AG04449 (cell line): ENCODE data around the gene ISOC1.

- RRBS, result no CpG with 5 or more reads among the region's 21 CpGs
These were observed 2.8 kb upstream of the ZNF608 start for GRCh38 chr5:124749080-124749773.

- RRBS, result no CpG with 5 or more reads among the region's 2 CpGs
These were observed 478.9 kb upstream of the ZNF608 start for GRCh38 chr5:125225401-125225641.

GRCh38 chr5:125348293-125348915 lies 602.0 kb upstream of the ZNF608 start:
- RRBS, result no CpG with 5 or more reads among the region's 12 CpGs

DNA sequence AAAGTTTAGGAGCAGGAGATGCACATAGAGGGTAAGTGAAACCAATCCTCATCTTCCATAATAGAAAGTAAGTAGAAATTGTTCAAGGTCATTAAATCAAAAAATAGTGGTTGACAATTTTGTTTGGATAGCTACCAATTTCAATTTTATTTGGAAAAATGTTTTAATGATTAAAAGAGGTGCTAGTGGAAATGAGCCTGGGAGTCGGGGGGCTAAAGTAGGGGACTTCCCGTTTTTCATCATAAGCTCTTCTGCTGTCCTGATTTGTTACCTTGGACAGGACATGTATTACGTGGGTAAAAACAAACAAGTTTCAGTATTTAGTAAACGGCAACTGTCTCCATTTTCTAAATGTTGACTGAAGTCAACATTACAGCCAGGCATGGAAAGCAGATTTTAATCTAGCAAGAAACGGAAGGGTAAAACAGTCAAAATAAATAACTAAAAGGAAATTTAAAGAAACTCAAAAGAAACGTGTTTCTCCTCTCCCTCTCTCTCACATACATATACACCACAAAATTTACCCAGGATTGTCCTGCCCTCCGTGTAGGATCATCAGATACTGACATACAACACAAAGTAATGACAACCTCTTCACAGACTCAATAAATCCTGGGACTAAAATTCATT lies 212.2 kb upstream of the GRAMD2B start:
- RRBS, result no CpG with 5 or more reads among the region's 7 CpGs

DNA sequence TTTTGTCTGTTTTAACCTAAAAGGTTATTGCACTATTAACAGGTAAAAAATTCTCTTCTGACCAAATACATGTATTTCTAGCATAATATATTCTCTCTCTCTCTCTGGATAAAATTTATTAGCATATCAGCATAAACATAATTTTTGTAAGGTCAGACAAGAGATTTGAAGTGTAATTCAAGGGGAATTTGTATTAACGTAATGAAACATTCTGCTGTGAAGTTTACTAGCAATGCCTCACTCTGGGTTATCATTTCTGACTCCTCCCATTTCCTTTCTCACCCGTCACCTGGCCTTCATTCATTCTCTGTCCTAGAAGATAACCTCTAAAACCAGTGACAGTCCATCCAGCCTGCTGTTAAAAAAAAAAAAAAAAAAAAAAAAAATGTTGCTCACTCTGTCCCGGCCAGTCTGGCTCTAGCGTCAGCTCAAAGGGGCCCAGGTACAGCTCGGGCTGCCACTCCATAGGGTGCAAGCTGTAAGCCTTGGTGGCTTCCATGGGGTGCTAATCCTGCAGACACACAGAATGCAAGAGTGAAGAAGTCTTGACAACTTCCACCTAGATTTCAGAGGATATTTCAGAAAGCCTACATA lies 27.2 kb downstream of the GRAMD2B start:
- RRBS, result no CpG with 5 or more reads among the region's 5 CpGs

GRCh38 chr5:126462177-126462572 lies 39.0 kb downstream of the GRAMD2B start:
- RRBS, result no CpG with 5 or more reads among the region's 6 CpGs

GRCh38 chr5:126479631-126480338 lies 56.6 kb downstream of the GRAMD2B start:
- RRBS, result no CpG with 5 or more reads among the region's 3 CpGs

GRCh38 chr5:126490132-126490656 lies 67.0 kb downstream of the GRAMD2B start:
- RRBS, result 0% methylated on average over 1 of the region's 8 CpGs

DNA sequence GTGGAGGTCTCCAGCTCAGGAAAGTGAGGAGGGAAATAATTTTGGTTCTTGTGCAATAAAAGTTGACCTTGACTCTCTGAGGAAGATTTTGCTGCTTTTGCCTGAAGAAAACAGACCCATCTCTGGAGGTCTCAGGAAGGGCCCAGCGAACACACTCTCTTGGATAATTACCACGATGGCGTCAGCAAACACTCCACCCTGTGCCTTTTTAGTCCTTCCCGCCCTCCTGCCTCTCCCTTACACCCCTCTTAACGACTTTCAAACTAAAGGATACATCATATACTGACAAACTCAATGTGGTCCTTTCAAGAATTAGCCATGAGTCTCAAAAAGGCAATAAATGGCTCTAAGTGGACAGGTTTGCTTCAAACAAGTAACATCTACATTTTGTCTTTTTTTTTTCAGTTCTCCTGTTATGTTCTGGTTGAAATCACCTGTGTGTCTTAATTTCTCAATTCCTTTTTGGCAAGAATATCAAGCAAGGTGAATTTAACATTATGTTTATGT lies 69.9 kb downstream of the GRAMD2B start:
- RRBS, result no CpG with 5 or more reads among the region's 5 CpGs

- RRBS, result no CpG with 5 or more reads among the region's 3 CpGs
These were observed 18.4 kb downstream of the MARCHF3 start for GRCh38 chr5:127011805-127012456.

GRCh38 chr5:127025255-127025847 lies 5.0 kb downstream of the MARCHF3 start:
- RRBS, result no CpG with 5 or more reads among the region's 1 CpG

- RRBS, result 4% methylated on average over 8 of the region's 24 CpGs
These were observed 641 bp upstream of the MEGF10 start for GRCh38 chr5:127289860-127290450.

DNA sequence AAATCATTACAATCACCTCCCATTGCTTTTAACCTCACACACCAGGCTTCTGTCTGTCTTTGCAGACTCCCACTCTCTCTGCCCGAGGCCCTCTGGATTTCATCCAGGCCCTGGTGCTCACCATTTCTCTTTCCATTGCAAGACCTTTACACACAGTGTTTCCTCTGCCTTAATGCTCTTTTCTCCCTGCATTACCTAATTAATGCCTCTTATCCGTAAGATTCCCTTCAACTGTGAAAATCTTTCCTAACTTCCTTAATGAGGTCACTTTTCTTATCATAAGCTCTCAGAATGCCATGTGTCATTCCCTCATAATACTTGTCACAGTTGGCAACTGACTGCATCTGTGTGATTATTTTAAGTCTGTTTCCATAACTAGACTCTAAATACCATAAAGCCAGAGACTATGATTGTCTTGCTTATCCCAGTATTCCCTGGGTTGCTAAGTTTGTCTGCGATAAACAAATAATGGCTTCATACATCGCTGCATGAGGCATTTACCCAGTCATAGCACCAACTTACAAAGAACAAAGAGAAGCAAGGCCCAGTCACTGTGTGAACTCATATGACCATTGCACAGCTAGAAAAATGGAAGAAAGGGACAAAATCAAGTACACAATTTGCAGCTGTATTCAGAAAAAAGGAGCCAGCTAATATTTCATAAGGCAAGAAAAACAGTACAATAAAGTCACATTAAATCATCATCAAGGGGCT lies 155.2 kb downstream of the CCDC192 start:
- RRBS, result no CpG with 5 or more reads among the region's 4 CpGs

DNA sequence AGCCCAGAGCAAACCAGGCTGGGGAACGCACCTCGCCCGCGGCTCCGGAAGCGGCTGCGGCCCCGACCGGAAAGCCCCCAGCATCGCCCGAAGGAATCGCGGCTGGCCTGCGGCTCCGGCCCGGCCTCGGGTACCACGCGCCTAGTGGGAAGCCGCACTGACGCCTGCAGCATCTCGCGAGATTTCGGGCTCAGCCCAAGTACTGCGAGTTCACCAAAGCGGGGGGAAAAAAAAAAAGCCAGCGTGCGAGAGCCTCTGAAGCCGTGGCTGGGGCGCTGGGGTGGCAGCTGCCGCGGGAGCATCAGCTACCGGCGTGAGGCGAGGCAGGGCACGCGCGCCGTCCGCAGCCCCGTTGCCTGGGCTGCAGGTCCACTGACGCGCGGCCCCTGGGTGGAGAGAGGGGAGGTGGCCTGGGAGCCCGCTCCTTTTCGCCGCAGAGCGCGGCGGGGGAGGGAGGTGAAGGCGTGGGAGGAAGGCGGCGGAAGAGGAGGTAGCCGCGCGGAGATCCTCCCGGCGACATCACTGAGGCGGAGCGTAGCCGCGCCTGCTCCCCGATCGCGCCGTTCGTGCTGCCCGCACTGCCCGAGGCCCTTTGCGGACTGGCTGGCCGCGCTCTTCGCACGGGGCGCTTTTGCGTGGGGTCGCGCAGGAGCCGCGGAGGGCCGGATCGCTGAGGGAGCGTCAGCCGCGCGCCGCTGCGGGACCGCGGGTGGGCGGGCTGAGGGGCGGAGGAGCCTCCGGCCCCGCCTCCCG lies 451 bp upstream of the SLC12A2 start:
- RRBS, result 1% methylated on average over 24 of the region's 95 CpGs

DNA sequence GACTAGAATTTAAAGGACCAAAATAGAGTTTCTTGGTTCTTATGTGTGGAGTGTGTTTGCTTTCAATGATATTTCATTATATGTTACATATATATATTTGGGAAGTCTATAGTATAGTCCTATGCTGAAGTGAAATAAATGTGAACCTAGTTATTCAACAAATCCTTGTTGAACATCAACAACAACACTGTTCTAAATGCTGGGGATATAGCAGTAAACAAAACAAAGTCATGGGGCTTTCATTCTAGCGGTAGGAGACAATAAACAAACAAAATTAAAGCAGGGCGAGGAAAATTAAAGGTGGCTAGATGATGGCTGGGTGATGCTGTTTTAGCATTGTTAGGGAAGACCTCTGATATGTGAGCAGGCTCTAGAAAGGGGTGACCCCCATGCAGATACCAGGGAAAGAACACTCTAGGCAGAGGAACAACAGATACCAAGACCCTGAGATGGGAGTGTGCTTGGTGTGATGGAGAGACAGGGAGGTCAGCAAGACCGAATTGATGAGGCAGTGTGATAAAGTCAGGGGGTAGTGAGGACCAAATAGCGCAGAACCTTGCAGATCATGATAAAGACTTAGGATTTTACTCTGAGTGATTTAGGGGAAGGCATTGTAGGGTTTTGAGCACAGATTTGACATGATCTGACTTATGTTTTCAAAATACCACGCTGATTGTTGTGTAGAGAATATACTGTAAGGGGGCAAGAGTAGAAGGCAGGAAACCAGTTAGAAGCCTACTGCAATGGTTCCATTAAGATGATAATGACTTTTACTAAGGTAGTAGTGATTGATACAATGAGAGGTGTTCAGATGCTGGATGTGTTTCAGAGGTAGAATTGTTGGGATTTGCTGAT lies 7.0 kb downstream of the SLC12A2 start:
- RRBS, result no CpG with 5 or more reads among the region's 5 CpGs

GRCh38 chr5:128199129-128199811 lies 115.7 kb downstream of the SLC12A2 start:
- RRBS, result no CpG with 5 or more reads among the region's 5 CpGs

GRCh38 chr5:128258805-128259540 lies 175.4 kb downstream of the SLC12A2 start:
- RRBS, result no CpG with 5 or more reads among the region's 1 CpG

DNA sequence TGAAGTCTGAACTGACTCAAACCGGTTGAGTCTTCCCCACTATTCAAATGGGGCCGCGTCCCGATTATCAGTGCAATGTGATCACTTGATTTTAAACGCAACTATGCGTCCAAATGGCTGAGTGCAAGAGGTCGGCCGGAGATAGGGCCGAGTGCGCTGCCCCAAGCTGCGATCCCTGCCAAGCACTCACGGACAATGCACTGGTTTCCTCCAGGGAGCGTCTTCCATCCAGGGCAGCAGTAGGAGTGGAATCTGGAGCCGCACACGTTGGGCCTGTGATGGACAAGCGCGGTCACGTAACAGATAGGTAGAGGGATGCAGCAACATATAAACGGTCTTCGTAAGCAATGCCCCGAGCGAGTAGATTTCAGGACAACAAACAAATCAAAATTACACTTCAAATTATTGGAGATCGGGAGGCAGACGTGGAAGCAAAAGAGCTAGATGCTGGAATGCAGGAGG lies 1.8 kb downstream of the FBN2 start:
- RRBS, result no CpG with 5 or more reads among the region's 24 CpGs

DNA sequence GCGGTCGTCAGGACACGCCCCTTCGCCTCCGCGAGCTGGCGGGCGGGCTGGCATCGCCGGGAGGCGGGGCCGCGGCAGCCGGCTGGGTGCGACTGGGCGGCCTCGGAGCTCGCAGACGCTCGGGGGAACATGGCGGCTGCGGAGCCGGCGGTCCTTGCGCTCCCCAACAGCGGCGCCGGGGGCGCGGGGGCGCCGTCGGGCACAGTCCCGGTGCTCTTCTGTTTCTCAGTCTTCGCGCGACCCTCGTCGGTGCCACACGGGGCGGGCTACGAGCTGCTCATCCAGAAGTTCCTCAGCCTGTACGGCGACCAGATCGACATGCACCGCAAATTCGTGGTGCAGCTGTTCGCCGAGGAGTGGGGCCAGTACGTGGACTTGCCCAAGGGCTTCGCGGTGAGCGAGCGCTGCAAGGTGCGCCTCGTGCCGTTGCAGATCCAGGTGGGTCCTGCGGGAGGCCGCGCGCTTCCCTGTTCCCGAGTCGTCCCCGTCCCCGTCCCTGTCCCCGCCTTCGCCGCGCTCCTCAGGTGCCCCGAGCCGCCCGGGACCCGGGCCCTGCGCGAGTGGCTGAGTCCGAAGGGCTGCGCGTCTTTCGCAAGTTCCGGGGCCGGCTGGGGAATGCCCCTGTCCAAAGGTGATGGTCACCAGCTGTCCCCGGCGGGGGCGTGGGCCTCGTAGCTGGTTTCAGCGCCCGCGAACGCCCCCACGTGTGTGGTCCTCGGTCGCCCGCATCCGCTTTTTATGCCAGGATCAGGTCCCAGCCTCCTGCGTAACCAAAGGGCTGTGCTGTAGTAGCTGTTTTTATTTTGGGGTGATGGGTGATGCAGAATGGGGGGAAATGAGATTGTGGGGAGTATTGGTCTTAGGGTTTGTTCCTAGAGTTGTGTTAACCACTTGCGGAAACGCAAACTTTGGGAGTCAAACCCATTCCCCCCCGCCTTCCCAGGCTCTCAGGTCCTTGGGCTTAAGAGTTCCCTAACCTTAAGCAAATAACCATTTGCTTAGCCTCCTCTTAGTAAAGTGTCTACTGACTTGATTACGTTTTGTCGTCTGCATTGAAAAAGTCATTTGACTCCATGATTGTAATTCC lies at the start of gene ISOC1:
Gene ISOC1, plus strand, starts transcription at position 112 of the 1,087 bp plus-strand sequence.
- RRBS, result 2% methylated on average over 28 of the region's 100 CpGs

GRCh38 chr5:129461987-129462627 lies 2.0 kb downstream of the ADAMTS19 start:
- RRBS, result no CpG with 5 or more reads among the region's 12 CpGs